CD14-positive monocyte (primary cell): ENCODE data around the genes MUCL3 and CDSN.

- CAGE, long polyA plus RNA: no peak
Measured at GRCh38 chr6:30648028-30648589, 1.2 kb downstream of the C6orf136 start.

DNA sequence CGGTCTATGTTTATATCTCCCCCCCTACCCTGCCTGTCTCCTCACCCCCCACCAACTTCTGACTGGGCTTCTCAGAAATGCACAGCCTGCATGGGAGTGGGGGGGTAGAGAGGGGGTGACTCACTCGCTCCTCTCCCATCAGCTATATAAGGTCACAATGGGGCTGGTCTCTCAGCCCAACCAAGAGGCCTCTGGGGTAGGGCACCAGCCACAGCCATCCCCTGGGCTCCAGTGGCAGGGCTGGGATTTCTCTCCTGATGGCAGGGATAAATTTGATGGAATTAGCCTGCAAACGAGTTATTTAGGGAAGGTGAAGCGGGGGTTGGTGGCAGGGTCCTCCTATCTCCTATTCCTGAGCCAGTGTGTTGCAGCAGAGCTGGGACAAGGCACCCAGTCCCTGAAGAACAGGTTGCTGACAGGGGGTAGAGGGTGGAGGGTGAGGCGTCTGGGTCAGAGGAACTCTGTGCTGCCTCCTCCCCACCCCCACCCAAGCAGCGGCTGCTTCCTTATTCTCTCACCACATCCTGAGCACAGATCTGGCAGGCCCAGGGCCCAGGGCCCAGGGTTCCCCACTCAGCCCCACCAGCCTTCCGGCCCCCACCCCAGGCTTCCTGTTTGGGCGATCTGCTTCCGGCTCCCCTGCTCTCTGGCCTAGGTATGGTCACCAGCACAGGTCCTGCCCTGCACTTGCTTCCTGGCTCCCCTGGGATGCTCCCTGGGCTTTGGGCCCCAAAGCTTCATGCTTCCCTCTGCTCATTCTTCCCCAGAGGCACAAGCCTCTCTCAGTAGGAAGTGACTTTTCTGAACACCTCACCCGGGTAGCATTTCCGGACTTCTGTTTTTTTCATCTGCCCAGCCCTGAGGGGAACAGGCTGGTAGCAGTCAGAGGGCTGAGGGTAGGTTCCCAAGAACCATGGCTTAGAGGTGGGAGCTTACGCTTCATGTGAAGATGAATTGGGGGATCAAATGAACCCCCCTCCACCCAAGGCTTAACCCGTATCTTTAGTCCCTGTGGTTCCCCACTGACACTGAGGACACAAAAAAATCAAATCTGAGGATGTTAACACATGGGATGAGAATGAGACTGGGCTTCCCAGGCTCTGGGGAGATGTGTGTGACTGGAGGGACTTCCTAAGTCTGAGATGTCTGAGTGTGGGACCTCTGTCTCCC lies 3.9 kb downstream of the PPP1R18 start:
- CAGE, long polyA plus RNA: no peak

DNA sequence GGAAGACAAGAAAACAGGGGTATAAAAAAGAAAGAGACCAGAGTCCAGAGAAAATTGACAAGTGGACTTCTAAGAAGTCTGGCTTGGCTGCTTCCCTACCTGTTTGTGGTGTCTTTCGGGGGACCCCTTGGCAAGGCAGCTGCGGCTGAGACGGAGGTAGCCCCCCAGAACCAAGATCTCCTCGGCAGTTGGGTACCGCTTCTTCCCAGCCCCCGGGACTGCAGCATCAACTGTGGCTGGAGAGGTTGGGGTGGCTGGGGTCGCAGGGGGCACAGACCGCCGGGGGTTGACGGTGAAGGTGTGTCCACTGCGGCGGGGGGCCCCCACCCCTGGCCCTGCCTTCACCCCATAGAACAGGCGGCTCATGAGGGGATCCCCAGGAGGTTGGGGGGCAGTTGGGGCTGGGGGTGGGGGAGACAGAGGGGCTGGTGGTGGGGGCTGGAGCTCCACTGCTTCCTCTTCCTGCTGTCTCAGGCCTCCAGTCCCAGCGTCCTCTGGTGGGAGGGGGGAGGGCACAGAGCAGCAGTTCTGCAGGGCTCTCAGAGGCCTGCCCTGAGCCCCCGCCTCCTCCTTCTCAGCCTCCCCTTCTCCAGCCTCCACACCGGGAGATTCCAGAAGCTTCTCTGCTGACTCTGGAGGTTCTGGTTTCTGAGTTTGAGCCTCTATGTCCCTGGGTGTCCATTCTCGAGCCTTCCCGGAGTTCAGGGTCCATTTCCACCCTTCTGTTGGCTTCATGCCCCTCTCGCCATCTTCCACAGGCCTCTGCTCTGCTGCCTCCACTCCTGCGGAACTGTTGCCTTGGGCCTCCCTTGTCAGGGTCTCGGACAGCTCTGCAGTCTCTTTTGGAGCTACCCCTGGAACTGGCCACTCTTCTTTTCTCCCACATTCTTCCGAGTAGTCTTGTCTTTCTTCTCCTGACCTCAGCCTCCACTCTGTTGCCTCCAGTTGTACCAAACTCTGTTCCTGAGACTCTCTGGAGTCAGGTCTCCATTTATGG lies 1.8 kb downstream of the PPP1R18 start:
- CAGE, long polyA plus RNA: no peak

GRCh38 chr6:30685306-30686322 lies 831 bp downstream of the PPP1R18 start:
- CAGE, long polyA plus RNA: no peak

- CAGE, long polyA plus RNA: no peak
Measured at GRCh38 chr6:30707689-30708499, 9.2 kb downstream of the MDC1 start.

DNA sequence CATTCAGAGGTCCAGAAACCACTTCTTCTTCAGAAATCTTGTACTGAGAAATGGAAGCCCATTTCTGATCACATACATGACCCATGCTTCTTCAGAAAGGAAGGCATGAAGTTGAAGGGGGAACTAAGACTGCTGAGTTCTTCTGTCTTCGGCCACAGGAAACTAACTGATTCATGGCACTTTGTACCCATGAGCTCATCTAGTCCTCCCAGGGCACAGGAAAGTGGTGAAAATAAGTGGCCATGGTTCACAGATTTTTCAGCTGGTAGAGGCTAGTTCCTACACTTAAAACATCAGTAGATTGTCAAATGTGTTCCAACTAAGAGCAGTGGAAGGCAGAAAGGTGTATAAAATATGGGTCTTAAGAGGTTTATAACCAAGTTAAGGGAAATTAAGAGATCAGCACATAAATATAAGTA lies 14.7 kb upstream of the IER3 start:
- CAGE, long polyA plus RNA: no peak

- CAGE, long polyA plus RNA: no peak
Measured at GRCh38 chr6:30768747-30769912, 24.8 kb upstream of the IER3 start.

DNA sequence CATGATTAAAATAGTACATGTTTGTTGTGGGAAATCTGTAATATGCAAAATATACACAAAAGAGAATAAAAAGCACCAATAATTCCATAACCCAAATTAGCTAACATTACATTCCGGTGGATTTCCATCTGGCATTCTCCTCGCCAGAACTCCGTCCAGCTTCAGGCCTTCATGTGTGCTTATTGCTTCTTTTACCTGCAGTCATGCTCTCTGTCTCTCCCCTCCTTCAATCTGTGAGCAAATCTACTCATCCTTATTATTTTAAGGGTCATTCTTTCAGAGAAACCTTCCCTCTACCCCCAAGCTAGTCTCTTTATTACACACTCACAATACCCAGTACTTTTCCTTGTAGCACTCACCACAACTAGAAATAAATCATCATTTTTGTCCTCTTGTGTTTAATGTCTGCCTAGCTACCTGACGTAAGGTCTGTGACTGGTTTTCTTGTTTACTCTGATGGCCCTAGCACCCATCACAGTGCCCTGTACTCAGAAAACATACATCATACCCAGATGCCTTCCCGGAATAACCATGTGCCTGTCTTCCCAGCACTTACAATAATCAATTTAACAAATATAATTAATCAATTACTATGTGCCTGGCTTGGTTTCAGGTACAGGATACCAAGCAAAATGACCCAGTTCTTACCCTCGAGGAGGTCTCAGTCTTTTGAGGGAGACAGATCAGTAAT lies 25.7 kb upstream of the IER3 start:
- CAGE, long polyA plus RNA: no peak

- CAGE, long polyA plus RNA: no peak
Measured at GRCh38 chr6:30793484-30794157, 49.3 kb upstream of the IER3 start.

GRCh38 chr6:30810620-30811405 lies 66.5 kb upstream of the IER3 start:
- CAGE, long polyA plus RNA: no peak

DNA sequence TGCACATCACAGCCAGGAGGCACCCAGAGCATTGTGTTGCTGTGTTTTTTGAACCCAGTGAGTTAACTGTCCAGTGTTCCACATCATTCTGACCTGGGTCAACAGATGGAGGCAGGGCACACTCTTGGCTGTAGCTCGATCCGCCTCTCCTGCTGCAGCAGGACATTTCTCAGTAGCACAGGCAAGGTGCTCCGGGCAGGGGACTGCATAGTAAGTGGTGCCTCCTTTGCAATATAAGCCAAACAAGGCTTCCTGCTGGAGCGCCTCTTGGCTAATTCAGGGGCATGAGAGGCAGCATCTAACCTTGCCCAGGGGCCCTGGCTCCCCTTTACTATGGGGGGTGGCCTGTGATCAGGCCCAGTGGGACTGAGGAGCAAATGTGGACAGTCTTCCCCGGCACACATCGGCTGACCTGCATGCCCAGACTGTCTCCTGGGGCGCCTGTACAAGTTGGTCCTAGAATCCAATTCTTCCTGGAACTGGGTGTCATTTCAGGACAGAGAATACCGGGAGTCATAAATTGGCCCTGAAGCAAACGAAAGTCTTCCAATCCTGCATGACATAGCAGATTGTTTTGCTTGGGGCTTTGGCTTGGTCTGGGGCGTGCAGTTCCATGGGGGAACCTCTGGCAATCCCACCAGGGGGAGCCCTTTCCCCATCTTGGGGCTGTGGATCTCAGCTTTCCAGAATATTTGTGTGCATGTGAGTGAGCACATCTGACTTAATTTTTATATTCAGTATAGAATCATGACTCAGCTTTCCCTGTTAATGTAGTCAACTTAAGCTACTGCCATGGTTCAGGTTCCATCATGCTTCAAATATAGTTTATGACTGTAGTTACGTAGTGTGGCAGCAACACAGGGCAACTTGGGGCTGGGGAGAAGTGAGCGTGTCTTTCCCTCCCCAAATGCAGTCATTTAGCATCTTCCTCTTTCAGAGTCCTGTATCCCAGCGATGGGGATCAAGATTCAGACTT lies 56.0 kb upstream of the DDR1 start:
- CAGE, long polyA plus RNA: no peak

DNA sequence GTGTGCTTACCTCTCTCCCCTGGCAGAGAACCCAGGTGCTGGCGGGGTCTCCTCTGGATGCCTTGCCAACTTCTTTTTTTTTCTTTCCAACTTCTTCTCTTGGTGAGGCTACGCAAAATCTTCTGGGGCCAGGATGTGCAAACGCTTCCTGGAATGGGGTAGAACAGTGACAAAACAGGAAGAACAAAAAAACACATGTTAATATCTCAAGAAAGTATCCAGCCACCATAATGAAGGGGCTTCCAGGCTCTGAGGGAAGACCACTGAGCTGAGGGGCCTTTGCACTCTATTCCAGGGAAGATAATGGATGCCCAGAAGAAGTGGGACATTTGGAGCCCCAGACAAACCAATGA lies 53.8 kb upstream of the DDR1 start:
- CAGE, long polyA plus RNA: no peak

GRCh38 chr6:30847145-30847626 lies 37.1 kb upstream of the DDR1 start:
- CAGE, long polyA plus RNA: no peak

DNA sequence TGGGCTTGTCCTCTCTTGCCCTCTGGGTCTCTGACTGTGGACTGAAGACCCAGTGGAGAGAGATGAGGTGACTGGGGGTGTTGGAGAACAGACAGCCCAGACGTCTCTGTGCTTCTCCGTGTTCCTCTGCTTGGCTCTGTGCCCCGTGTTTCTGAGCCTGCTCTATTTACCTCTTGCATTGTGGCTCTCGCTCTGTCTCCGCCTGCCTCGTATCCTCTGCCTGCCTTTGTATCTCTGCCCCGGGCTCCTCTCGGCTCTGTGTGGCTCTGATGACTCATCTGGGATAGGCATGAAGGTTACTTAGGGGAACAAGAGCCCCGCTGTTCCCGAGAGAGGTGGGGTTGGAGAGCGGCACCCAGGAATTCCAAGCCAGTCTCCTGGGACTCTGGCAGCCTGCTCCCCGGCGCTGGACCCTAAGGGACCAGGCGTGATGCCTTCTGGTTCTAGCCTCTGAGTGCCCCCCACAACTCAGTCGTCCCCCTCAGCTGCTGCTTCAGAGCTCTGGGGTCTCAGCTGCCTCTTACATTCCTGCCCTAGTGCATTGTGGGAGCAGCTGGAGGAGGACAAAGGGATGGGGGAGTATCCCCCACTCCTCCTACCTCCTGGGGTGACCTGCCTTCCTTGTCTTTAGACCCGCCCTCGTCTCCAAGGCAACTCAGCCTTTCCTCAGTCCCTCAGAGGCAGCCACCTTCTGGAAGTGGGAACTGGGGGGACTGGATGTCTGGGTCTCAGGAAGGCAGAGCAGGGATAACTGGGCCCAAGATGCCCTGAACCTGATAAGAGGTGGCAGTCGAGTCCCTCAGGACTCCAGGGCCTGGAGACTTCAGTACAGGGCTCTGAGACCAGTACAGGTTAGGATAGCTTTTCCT lies 1.9 kb downstream of the DDR1 start:
- CAGE, long polyA plus RNA: no peak

DNA sequence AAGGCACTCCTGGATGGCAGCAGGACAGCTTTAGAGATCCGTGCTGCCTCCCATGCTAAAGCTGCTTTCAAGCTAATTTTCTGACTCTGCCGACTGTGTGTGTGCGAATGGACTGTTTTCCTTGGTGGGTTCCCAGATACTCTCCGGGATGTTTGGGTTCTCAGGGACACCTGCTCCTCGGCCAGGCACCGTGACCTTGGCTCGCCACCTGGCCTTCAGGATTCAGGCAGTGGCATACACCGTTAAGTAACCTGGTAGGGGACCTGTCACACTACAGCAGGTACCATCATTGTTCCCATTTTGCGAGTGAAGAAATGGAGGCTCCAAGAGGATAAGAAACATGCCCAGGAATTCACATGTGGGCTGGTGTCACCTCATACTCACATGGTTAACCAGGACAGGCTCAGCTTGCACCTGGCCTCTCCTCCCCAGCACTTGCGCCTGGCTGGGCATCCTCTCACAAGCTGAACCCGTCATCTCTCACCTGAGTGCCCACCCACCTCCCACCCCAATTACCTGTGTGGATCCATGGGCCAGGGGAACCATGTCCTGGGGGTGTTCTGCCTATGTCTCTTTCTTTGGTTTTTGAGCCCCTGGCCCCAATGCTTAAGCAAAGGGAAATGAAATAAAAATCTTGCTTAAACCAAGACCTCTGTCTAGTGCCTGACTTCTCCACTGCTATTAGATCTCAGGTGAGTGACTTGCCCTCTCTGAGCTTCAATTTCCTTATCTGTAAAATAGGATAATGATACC lies 1.5 kb downstream of the SFTA2 start:
- CAGE, long polyA plus RNA: no peak

GRCh38 chr6:30940321-30941136 lies at the start of gene MUCL3:
Gene MUCL3 (plus strand): TSS chr6:30940973.
- CAGE, long polyA plus RNA: no peak

DNA sequence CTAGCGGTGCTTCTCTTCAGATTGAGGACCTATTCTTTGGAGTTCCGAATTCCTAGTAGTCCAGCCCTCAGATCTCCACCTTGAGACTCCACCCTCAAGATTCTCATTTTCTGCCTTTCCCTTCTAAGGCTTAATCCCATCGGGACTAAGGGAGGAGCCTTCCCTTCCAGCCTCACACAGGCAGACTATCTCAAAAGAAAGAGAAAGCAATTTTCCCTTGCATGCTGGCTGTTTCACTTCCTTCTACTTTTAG lies 32.6 kb downstream of the MUC22 start:
- CAGE, long polyA plus RNA: no peak

DNA sequence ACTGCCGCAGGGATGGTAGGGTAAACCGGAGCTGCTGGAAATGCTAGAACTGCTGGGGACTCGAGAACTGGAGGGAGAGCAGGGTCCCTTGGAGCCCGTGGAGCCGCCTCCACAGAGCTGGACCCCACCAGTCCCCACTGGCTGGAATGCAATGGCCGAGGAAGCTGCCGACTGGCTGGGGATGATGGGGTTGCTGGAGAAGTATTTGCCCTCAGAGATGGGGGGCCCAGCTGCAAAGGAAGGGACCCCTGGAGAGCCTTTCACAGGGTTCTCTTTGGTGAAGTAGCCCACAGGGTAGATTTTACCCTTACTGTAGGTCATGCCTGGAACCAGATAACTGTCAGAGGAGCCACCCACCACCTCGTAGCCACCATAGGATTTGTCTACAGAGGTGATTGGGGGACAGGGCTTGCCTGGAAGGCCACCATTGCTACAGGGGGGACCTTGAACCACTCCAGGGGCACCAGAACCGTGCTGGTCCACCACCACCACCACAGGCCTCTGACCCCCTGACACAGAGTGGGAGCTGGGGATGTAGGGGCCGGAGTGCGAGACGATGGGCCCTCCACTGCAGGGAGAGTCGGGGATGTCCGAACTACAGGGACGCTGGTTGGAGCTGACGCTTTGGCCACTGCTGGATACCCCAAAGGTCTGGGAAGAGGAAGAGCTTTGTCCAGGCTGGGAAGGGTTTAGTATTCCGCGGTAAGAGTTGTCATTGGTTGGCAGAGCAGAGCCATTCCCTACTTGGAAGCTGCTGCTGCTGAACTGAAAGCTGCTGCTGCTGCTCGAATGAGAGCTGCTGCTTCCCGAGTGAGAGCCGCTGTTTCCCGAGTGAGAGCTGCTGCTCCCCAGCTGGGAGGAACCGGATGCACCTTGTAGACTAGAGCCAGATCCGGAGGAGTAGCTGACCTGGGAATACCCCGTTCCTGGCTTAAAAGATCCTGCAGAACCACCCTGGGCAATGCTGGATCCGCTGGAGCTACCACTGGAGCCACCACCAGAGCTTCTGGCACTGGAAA lies 2.1 kb downstream of the PSORS1C1 start:
- CAGE, long polyA plus RNA: no peak

DNA sequence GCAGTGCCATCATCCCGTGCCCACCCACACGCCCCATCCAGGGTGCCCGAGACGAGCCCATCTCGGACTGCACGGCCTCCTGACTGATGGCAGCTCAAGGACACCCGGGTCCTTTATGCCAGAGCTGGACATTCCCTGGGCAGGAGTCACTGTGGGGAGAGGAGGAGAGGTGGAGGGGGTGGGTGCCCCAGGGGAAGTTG lies at the start of gene CDSN:
Gene CDSN, minus strand, starts transcription at position 88 of the 200 bp plus-strand sequence.
- CAGE, long polyA plus RNA: no peak

- CAGE, long polyA plus RNA: no peak
Measured at GRCh38 chr6:31138120-31138534, 739 bp downstream of the PSORS1C2 start.